Left cardiac atrium (tissue), 1 donor: ENCODE measurements around a stretch of chr5.

DNA sequence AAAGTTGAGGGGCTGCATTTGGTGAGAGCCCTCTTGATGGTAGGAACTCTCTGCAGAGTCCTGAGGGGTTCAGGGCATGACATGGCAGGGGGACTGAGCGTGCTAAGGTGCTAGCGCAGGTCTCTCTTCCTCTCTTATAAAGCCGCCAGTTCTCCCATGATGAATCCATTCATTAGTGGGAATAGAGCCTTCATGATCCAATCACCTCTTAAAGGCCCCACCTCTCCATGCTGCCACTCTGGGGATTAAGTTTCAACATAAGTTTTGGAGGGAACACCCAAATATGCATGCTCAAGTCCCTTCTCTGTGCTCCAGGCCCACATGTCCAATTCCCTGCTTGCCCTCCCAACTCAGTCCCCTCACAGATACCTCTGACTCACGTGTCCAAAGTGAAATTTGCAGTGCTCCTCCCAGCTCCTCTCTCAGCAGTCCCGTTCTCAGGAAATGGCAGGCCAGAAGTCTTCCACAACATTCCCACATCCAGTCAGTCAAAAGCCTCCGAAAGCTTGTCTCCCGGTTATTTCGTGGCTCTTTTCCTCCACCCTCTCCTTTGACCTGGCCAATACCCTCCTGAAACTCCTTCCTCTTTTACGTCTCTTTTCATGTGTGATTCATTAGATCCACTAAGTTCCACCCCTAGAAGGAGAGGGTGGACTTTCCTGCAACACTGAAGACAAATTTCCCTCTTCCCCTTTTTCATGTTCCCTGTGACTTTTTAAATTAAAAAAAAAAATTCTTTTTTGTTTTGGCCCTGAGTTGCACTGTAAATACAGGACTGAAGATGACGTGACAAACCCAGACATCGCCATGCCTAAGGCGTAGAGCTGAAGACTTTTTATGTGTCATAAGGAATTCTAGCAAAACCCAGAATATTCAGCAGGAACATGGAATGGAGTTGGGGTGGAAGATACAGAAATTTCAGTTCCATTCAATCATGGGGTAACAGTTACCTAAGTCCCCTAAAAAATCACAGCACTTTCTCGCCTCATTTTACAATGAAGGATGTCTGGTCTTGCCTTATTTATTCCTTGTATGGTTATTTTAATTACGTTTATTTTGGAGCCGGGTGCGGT, 12.8 kb upstream of the MGAT1 start:
- PRO-cap: no peak

GRCh38 chr5:180816501-180817779, 14.3 kb upstream of the MGAT1 start:
- PRO-cap: unidirectional peak, minus-strand start at chr5:180817033

DNA sequence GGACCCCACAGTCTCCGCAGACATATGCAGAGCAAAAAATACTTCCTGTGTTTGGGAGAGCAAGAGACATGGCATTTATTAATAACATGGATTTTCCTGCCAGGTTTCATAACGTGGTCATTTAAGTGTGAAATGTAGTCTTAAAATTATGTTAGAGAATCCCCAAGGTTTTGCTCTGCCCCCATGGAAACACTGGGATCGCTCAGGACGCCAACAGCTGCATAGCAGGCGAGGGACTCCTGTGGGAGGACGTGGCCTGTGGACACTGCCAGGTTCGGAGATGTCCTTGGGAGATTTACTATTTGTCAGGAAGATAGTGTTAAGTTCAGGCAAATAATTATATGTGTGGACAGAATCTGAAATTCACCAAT, 929 bp downstream of the BTNL9 start:
- PRO-cap: no peak

- PRO-cap: no peak
Observed at GRCh38 chr5:181159168-181159684, 11.8 kb downstream of the OR2V2 start.

DNA sequence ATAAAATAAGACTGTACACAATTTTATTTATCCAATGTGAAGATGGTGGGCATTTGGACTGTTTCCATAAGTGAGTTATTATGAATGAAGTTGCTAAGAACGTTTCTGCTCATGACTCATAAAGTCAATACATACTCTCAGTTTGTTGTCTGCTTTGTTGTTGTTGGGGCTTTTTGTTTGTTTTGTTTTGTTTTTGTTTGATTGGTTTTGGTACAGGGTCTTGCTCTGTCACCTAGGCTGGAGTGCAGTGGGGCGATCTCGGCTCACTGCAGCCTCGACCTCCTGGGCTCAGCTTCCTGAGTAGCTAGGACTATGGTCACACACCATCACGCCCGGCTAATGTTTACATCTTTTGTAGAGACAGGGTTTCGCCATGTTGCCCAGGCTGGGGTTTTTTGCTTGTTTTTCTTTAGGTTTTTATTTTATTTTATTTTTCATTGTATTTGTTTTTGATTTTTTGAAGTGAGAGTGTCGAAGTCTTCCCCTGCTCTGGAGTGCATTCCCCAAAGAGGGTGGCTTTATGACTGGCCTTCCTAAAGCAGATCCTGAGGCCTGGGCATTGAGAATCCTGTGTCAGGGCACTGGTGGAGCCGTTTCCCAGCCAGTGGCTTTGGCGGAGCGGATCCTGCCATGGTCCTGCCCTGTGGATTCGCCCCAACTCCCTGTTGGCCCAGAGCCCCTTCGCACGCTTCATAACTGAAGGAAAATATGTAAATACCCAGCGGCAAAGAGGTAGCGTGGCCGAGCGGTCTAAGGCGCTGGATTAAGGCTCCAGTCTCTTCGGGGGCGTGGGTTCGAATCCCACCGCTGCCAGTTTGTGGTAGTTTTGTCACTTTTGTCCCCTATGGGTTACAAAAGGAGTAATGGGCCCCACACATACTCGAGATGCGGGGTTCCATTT, 17.8 kb downstream of the TRIM7 start:
- PRO-cap: unidirectional peak, plus-strand start at position 727 of the sequence

GRCh38 chr5:181241236-181242048, 2.3 kb downstream of the RACK1 start:
- PRO-cap: no peak

DNA sequence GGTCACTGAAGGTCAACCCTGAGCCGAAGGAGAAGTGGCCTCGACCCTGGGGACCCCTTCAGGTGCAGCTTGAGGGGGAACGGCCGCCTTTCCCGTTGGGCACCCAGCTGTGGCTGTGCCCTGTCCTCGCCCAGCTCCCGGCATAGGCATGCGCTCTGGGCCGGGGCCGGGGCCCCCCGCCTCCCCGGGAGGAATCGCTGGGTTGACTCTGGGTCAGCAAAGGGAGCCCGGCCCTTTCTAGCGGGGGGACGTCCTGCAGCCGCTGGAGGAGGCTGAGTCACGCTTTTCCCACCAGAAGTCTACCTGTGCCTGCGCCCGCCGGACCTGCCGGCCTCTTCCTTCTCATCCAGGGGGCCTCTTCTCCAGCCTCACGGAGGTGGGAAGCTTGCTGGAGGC, 3.1 kb upstream of the RACK1 start:
- PRO-cap: bidirectional peak, plus-strand start at position 294 of the sequence, minus-strand start at position 117 of the sequence